ENCODE results near the gene FAM47A.

DNA sequence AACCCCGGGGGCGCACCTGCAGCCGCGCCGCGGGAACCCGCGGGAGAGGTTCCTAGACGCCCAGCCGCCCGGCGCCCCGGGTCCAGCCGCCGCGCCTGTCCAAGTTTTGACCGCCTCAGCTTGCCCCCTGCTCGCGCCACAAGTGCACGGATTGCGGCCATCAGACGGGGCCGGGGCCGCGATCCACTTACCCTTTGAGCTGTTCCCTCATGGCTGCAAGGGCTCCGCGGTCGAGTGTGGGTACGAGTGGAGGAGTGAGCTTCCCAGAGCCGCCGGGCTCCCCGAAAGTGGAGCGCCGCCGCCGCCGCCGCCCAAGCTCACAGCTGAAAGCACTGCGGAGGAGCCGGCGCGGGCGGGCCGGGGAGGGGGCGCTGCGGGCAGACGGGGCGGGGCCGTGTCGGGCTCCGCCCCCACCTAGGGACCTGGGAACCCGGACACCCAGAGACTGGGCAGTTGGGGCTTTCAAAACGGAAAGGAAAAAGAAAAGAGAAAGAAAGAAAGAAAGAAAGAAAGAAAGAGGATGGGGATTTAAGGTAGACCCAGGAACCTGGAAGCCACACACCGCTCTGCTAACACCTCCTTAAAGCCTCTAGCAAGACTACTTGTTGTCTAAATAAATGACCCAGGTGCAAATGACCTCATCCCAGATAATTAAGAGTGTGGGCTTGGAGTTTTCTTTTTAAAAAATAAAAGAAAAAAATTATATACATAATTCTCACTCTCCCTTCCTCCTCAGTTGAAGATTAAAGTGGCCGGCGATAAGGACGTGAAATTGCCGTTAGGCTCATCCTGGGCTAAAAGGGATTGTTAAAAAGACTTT lies 195.0 kb upstream of the FTHL17 start:
- PRO-cap, 3 experiments: peak in 2 of 3 experiments; most common minus-strand start position 321 of the sequence (in 1)
- RAMPAGE, long total RNA: no peak

DNA sequence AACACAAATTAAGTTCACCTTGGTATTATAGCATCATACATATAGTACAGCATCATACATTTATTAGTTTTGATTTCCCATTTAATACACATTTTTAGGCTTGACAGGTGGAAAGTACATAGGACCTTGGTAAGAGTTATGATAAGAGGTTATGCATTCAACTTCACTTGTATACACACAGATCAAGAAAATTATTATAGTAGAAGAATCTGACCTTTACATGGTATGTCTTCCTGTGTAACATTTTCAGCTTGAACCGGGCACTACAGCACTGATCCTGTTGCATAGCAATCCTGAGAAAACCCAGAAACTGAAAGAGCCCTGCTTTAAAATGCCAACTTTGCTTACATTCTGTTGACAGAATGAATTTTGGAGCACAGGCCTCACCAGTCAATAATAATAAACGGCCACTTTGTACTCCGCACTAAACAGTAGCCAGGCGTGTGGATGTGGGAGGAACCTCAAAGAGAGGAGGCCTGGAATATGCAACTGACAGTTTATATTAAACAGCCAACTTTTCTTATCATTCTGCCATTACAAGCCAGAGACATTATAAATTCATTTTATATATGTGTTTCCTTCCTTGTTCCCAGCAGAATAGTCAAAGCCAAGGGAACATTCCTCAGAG lies 436.3 kb upstream of the FTHL17 start:
- PRO-cap, 3 experiments: no peak in any of the 3 experiments
- RAMPAGE, long total RNA: no peak

DNA sequence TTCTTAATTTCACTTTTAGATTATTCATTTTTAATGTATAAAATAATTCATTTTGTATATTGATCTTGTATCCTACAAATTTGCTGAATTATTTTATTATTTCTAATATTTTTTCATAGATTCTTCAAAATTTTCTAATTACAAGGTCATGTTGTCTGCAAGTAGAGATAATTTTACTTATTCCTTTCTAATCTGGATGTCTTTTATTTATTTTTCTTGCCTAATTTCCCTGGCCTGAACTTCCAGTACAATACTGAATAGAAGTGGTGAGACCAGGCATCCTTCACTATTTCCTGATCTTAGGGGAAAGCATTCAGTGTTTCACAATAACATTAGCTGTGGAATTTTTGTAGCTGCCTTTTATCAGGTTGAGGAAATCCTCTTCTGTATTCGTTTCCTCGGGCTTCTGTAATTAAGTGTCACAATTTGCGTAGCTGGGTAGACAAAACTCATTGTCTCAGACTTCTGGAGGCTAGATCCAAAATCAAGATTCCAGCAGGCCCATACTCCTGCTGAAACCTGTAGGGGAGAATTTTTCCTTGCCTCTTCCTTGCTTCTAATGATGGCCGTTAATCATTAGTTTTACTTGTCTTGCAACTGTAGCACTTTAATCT lies 598.3 kb upstream of the FTHL17 start:
- PRO-cap, 3 experiments: no peak in any of the 3 experiments
- RAMPAGE, long total RNA: no peak

DNA sequence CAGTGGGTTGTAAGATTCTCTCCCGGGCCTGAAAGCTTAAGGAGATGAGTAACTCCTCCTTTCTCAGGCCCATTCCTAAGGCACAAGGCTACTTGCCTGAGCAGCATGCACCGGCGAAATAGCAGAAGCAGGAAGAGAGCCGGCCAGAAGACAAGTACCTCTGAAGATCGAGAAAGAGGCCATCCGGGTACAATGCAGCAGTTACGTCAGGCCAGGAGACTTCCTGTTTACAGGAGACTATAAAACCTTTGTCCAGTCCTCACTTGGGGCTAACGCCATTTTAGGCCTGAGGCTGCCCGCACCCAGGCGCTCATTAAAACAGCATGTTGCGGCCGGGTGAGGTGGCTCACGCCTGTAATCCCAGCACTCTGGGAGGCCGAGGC lies 790.9 kb upstream of the FTHL17 start:
- PRO-cap, 3 experiments: no peak in any of the 3 experiments
- RAMPAGE, long total RNA: no peak

DNA sequence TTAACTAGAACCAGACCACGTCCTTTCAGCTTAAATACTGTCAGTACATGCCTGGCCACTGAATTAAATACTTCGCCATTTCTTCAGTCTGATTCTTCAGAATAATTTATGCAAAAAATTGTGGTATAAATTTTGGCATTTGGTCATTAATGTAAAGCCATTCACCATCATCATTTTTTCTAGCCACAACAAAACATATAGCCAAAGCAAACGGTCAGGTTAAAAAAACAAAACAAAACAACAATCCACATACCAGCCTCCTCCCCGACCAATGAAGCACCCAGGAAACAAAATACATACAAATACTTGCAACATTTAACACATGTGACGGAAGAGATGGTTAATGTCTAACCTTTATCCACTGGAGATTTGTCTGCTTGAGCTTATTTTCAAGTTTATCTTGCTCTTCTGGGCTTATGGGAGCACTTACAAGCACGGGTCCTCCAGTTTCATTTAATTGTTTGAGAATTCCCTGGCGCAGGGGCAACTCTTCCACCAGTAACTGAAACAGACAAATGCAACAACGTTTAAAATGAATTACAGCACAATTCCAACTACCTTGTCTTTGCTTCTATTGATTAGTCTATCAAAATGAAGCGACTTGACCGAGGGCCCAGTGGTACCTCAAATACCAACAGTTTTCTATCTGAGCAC lies 857.5 kb upstream of the FTHL17 start:
- PRO-cap, 3 experiments: no peak in any of the 3 experiments
- RAMPAGE, long total RNA: no peak

DNA sequence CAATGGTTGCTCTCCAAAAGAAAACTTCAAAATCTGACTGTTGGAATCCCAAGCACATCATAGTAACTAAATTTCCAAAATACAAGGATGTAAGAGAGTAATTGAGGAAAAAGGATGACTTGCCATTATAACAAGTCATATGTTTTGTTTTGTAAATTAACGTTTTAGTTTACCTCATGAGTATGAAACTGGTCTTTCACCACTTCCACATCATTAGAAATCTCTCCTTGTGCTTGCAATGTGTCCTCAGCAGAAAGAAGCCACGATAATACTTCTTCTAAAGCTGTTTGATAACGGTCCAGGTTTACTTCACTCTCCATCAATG lies 566.6 kb downstream of the DMD start:
- PRO-cap, 3 experiments: no peak in any of the 3 experiments
- RAMPAGE, long total RNA: no peak

GRCh38 chrX:33206948-33207206 lies 4.5 kb downstream of the DMD start:
- PRO-cap, 3 experiments: no peak in any of the 3 experiments
- RAMPAGE, long total RNA: no peak

DNA sequence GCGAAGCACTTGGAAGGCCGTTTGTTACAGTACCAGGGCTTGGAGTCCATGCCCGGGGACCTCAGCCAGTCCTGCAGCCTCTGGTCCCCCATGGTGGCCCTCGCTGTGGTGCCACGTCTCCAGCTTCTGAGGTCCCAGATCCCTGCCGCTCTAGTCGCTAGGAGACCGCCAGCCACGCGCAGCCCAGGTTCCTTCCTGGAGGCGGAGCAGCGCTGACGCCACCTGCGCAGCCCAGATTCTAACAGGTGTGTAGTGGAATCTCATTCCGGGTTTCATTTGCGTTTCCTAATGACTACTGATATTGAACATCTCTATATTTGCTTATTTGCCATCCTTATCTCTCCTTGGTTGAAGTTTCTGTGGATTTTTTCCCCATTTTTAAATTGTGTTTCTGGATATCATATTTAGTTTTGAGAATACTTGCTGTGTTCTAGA lies at the start of gene FAM47A:
Gene FAM47A, minus strand, starts transcription at position 128 of the 435 bp plus-strand sequence.
- PRO-cap, 3 experiments: no peak in any of the 3 experiments
- RAMPAGE, long total RNA: no peak

GRCh38 chrX:36962892-36963936 lies 45.0 kb upstream of the FAM47C start:
- PRO-cap, 3 experiments: no peak in any of the 3 experiments
- RAMPAGE, long total RNA: no peak

- PRO-cap, 3 experiments: no peak in any of the 3 experiments
- RAMPAGE, long total RNA: no peak
Measured at GRCh38 chrX:37043578-37043954, 35.4 kb downstream of the FAM47C start.

- PRO-cap, 3 experiments: no peak in any of the 3 experiments
- RAMPAGE, long total RNA: no peak
Measured at GRCh38 chrX:37817985-37818497, 29.3 kb downstream of the DYNLT3 start.

GRCh38 chrX:38160972-38161180 lies 59.8 kb downstream of the SRPX start:
- PRO-cap, 3 experiments: no peak in any of the 3 experiments
- RAMPAGE, long total RNA: no peak

DNA sequence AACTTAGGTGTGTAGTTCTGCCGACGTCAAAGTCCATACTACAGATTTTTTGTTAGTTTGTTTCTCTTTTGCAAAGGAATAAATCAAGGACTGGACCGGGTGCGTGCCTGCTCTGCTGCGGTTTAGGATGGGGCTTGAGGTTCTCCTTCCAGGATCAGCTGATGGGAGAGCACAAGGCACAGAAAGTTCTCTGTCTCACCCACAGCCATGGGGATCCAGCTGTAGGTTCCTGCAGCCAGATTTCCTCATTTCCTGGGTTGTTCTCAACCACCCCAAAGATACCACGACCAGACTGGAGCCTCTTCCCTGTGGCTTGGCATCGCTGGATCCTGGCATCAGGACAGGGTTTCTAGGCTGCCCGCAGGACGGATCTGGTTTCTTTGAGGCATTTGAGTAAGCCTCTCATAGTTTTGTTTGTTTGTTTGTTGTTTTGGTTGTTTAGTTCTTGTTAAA lies 762 bp upstream of the SRPX start:
- PRO-cap, 3 experiments: no peak in any of the 3 experiments
- RAMPAGE, long total RNA: no peak

- PRO-cap, 3 experiments: no peak in any of the 3 experiments
- RAMPAGE, long total RNA: no peak
Measured at GRCh38 chrX:38233819-38234406, 13.2 kb upstream of the SRPX start.

DNA sequence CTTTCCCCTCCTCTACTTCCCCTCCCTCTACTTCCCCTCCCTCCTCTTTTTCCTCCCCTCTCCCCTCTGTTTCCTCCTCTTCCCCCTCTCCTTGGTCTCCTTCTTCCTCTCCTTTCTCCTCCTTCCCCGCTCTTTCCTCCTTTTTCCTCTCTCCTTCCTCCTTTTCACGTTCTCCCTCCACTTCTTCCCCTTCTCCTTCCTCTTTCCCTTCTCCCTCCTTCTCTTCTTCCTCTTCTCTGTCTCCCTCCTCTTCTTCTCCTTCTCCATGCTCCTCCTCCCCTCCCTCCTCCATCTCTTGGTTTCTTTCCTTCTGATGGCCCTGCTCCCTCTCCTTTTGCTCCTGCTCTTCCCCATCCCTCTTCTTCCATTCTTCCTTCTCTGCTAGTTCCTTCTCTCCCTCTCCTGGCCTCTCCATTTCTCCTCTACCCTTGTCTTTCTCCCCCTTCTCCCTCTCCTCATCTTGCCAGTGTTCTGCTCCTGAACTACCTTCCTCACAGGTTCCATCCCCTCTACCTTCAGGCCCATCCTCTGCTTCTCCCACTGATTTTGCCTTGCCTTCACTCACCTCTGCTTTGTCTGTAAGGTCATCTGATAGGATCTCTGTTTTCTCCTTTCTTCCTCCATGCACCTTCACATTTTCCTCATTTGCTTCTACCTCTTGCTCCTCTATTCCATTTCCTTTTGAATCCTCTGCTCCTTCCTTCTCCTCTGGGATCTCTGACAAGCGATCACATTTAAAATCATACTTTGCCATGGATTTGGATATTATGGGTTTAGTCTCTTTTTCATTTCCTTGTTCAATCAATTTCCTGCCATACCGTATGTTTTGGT lies 40.6 kb downstream of the RPGR start:
- PRO-cap, 3 experiments: no peak in any of the 3 experiments
- RAMPAGE, long total RNA: no peak

- PRO-cap, 3 experiments: no peak in any of the 3 experiments
- RAMPAGE, long total RNA: no peak
Measured at GRCh38 chrX:38312278-38312849, 14.9 kb downstream of the RPGR start.

DNA sequence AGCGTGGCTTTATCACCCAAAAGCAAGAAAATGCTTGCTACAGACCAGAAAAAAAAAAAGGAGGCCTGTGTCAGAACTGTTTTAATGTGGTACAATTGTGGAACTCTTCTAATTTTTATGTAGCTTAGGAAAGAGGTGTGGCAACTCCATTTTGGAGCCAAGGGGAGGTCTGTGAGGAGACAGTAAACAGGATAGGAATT lies 5.7 kb downstream of the OTC start:
- PRO-cap, 3 experiments: no peak in any of the 3 experiments
- RAMPAGE, long total RNA: no peak

DNA sequence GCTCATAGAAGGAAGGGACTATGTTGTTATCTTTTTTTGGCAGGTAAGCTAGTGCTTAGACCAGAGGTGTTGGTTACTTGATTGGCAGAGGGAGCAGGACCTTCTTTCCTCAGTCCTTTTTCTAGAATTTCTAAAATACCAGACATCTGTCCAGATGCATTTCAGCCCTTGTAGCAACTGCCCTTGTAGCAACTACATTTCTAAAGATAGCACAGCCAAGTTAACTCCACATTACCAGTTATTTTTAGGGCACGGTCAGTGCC lies 62.8 kb downstream of the MID1IP1 start:
- PRO-cap, 3 experiments: no peak in any of the 3 experiments
- RAMPAGE, long total RNA: no peak

DNA sequence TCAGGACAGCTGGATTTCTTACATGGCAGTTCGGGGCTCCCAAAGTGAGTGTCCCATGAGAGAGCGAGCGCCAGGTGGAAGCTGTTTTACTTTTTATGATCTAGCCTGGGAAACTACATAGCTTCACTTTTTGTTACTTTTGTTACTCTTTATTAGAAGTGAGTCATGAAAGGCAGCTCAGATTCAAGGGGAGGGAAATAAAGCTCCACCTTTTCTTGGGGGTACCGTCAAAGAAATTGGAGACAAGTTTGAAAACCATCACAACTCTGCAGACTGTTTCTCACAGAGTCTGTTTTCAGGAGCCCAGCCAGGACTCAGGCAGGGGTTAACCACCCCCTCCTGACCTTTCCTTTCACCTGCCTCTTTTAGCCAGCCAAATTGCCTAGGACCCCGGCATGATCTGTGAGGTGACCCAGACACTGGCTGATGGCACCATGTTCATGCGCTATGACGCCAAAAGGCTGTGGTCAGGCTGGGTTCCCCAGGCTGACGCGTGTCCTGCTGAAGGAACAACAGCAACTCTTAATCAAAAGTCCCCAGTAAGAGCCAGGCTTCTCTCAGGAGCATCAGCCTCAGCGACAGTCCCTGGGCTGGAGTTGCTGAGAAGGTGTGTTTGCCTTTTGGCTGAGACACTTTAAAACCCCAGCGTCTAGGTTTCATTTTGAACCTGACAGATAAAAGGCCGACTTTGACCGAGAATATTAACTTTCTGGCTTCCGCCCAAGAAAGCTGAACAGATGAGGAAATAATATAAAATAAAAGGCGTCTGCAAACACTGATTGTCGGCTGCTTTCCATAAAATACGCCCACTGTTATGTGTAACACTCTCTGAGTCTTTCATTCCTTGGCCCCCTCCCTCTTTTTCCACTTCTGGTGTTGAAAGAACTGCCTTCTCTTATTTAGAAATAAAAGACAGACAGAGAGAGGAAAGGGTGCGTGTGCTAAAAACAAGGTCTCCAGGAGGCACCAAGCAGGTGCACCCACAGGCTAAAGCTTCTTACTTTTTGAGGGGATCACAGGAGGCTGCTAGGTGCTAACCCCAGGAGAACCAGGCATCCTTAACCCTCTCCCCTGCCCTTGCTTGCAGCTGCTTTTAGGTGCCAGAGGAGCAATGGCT lies 373.5 kb downstream of the MID1IP1 start:
- PRO-cap, 3 experiments: no peak in any of the 3 experiments
- RAMPAGE, long total RNA: no peak

GRCh38 chrX:39514729-39514996 lies 583.1 kb downstream of the BCOR start:
- PRO-cap, 3 experiments: no peak in any of the 3 experiments
- RAMPAGE, long total RNA: no peak

Measured in cerebellum (tissue), 5 donors.